Measurements from ENCODE around the gene WDR75.

- PRO-cap: no peak
Observed at GRCh38 chr2:189164866-189165194, 14.7 kb downstream of the COL5A2 start.

GRCh38 chr2:189286076-189286649 lies 106.6 kb upstream of the COL5A2 start:
- PRO-cap: no peak

- PRO-cap: bidirectional peak, plus-strand start at chr2:189441489, minus-strand start at chr2:189441111
Observed at GRCh38 chr2:189440972-189442104, at the start of gene WDR75. Gene WDR75 (plus strand): TSS chr2:189441474.

DNA sequence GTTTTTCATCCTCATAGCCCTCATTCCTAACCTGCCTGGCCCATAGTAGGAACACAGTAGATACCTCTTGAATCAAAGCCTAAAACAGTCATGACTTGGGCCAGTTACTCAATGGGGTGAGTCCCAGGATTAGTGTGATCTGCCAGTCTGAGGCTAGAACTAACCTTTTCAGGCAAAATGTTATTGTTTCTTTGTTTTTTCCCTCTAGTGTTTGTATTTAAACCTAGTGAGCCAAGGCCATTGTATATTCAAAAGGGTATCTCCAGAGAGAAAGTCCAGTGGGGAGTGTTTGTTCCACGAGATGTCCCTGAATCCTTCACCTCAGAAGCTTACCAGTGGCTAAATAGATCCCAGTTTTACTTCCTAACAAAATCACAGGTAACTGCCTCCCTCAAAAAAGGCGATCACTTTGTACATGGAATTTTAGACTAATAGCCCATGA lies 28.6 kb downstream of the WDR75 start:
- PRO-cap: no peak

DNA sequence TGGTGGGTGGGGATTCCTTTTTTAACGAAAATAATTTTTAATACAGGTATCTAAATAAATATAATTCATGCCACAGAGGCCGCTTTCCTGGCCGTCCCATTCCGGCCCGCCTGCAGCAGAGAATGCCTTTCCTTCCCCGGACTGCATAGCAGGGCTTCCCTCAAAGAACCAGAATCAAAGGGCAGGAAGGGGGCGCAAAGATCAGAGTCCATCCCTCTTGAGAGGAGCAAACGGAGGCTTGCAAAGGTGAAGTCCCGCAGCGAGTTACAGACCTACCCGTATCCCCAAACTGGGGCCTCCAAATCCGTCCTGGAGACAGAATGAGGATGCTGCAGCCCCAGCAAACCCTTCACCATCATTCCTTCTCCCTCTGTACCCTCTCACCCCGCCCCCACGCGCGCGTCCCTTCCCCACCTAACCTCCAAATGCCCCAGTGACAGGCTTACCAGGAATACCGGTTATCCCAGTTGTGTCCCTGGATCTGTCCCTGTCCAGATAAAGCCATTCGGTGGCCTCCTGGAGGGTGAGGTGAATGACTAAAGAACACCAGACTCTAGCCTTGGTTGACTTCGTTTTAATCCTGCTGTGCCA lies 771 bp upstream of the SLC40A1 start:
- PRO-cap: no peak

DNA sequence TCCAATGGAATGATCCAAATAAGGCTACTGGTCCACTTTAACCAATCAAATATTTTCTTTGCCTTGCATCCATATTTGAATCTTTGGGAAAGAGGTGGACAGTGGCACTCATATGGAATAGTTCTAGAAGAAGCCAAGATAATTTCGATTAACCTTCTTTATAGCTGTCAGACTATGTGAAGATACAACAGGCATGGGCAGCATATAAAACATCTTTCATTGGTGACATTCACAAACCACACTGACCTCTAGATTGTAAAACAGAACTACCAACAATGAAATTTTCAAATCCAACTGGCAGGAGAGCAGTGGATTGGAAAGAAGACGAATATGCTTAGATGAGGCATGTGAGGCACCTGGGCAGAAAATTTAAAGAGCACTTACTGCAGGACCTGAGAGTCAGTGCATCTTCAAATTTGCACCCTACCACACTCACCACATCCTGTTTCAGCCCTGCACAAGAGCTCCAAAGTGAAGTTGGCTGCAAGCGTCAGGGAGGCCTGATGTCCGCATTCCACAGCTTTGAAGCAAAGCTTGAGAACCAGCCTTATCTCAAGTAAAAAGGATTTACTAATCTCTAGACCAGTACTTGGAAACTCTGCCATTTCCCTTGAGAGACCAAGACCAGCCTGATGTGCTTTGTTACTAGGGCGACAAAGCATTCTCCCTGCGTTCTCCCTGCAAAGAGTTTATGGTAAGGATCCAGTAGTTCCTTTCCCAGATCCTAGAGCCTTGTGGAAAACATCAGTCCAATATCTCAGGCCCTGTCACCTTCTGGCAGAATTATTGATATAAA lies 3.5 kb upstream of the ASDURF start:
- PRO-cap: no peak

GRCh38 chr2:189765564-189765909 lies 2.9 kb upstream of the OSGEPL1 start:
- PRO-cap: no peak

GRCh38 chr2:189791638-189792187 lies 7.5 kb downstream of the PMS1 start:
- PRO-cap: no peak

DNA sequence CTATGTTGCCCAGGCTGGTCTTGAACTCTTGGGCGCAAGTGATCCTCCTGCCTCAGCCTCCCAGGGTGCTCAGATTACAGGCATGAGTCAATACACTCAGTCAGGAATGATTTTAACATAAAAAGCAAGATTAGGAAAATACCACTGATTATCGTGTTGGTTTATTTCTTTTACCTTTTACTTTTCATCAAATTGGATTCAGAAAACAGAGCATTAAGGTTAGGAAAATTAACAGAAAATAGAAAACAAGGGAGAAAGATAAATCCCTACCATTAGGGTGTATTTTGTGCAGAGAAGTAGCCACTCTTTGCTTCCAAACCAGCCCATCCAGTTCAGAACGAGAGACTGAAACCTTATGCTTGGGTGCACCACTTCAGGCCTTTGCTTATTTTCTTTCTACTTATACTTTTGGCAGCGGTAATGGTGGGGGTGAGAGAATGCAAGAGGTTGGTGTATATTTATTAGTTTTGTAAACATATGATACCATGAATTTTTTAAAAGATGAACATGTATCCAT lies 60.6 kb downstream of the MFSD6 start:
- PRO-cap: no peak

DNA sequence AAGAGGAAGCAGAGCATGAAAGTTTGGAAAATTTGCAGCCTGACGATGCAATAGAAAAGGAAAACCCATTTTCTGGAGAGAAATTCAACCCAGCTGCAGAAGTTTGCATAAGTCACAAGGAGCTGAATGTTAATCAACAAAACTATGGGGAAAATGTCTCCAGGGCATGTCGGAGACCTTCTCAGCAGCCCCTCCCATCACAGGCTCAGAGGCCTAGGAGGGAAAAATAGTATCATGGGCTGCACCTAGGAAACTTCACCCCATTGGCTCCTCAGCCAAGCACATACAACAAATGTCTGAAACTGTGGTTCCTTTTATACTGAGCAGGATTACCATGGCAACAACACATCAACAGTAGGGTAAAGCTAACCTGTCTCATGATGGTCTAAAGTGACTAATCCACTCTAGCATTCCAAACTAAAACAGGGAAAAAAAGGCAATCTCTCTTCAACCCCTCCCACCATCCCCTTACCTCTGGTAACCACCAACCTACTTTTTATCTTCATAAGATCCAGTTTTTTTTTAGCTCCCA lies 3.2 kb upstream of the NEMP2 start:
- PRO-cap: no peak

DNA sequence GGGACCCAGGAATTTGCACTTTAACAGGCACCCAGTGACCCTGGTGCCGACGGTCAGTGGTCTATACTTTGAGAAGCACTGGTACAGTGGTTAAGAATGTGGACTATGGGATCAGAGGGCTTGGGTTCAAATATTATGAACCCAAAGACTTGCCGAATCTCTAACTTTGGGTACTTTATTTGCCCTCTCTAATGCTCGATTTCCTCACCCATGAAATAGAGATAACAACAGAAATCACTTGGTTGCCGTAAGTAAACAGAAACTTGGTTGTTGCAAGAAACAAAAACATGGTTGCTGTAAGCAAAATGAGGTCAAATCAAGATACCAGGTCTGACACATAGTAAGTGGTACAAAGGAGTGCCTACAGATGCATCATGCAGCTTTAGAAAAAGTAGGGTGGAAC lies 69.5 kb upstream of the GLS start:
- PRO-cap: no peak

GRCh38 chr2:190846827-190847225 lies 33.8 kb upstream of the GLS start:
- PRO-cap: no peak

- PRO-cap: no peak
Observed at GRCh38 chr2:190931443-190932019, 50.9 kb downstream of the GLS start.

- PRO-cap: no peak
Observed at GRCh38 chr2:190948513-190949185, 65.3 kb downstream of the STAT1 start.

GRCh38 chr2:191025229-191025639 lies 11.3 kb upstream of the STAT1 start:
- PRO-cap: no peak

- PRO-cap: no peak
Observed at GRCh38 chr2:191041568-191042077, 27.7 kb upstream of the STAT1 start.

GRCh38 chr2:191114227-191115045 lies 36.4 kb downstream of the STAT4 start:
- PRO-cap: no peak

DNA sequence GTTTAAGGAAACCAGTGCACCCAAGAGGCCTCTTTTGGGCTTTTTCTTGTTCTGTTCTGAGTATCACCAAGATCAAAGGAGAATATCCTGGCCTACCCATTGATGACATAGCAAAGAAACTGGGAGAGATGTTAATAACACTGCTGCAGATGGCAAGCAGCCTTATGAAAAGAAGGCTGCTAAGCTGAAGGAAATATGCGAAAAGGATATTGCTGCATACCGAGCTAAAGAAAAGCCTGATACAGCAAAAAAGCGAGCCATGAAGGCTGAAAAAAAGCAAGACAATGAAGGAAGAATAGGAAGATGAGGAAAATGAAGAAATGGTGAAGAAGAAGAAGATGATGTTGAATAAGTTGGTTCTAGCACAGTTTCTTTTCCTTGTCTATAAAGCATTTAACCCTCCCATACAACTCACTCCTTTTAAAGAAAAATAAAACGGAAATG lies 23.7 kb upstream of the STAT4 start:
- PRO-cap: no peak

GRCh38 chr2:191177668-191179156 lies 27.4 kb upstream of the STAT4 start:
- PRO-cap: no peak

GRCh38 chr2:191249240-191250056 lies 4.2 kb downstream of the MYO1B start:
- PRO-cap: no peak

Measured in aorta (tissue), 1 donor.